Neural progenitor cell (in vitro differentiated cells): ENCODE measurements around a stretch of chr7.

DNA sequence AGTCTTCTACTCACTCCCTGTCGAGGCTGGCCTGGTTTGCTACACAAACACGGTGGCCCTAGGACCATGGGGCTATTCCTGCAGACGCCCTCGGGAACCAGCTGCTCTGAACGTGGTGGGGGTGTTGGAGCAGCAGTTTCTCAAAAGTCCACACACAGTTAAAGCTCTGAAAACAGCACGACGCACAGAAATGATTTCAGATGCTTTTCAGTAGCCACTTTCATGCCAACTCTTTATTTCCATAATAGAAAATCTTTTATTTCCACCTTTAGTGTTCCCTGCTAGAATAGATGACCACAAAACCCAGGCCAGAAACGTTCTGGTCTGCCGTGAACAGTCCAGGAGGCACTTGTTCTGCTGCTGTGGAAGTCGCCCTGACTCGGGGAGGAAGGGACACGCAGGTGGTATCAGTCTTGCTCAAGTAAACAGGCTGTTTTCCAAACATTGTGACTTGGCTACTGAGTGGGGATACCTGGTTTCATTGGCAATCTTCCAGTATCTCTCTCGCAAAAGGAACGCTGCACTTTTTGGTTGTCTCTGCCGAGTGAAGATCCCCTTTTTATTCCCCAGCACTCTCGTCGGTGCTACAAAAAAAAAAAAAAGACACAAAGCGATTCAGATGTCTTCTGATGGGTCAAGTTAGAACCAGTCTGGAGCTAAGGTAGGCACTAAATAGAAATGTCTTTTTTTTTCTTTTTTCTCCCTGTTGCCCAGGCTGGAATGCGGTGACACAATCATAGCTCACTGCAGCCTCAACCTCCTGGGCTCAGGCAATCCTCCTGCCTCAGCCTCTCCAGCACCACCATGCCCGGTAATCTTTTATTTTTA is 21.3 kb downstream of the GUSB start:
- RAMPAGE, long total RNA = no peak

DNA sequence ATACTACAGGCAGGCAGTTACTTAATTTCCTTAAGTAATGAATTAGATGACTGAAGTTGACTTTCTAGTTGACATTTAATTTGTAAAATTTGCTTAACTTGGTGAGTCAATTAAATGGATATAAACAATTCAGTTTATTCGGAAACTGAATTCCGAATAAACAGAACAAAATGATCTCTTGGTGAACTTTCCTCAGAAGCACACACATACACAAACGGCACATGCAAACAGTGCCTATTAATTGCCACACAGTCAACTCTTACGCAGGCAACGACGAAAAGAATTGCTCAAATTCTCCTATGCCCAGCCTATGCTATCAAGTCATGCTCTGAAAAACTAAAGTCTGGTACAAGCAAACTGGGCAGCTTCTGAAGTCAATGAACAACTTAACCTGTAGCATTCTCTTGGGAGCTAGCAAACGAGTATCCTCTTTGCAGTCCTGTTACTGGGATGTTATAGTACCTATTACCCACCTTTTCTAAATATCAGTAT is 38.9 kb upstream of the ASL start:
- RAMPAGE, long total RNA = no peak

GRCh38 chr7:66076232-66076766 is 680 bp downstream of the ASL start:
- RAMPAGE, long total RNA = no peak

DNA sequence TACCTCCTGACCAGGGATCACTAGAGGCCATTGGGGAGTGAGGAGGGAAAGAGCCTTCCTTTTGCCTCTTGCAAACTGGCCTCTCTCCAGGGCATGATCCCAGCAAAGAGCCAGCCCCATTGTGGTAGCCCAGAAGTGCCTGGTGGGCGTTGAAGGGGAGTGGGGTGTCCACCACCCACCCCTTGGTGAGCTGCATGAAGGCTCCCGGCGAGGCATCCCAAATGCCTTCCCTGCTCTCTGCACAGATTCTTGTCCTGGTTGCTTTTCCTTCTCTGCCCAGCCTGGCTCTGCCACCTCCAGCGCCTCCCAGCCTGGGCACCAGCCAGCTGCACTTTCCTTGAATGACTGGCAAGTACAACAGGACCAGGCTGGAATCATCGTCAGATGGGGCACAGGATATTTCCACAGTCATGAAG is 15.0 kb upstream of the TPST1 start:
- RAMPAGE, long total RNA = no peak

- RAMPAGE, long total RNA = no peak
Observed at GRCh38 chr7:66336325-66336807, 131.2 kb downstream of the TPST1 start.

DNA sequence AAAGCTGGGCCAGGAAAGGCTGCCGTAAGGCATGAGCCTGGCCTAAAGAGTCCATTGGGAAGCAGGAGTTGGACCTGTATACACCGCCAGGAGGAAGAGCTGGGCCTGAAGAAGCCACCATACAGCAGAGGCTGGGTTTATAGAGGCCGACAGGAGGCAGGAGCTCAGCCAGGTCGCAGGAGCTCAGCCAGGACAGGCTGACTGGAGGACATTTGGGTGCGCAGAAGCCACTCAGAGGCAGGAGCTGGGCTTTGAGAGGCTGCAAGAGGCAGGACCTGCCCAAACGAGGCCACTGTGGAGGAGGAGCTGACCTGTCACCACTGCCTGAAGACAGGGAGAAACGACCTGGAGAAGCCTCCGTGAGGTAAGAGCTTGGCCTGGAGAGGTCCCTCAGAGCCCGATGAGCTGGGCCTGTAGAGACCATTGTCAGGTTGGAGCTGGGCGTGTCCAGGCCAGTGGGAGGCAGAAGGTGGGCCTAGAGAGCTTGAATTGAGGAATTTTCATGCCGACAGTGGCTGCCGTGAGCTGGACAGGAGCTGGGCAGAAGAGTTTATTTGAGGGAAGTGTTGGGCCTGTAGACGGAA is 173.9 kb downstream of the TPST1 start:
- RAMPAGE, long total RNA = no peak

GRCh38 chr7:66493185-66494211 is 135.2 kb upstream of the KCTD7 start:
- RAMPAGE, long total RNA = no peak

GRCh38 chr7:66580375-66580819 is 48.3 kb upstream of the KCTD7 start:
- RAMPAGE, long total RNA = no peak

DNA sequence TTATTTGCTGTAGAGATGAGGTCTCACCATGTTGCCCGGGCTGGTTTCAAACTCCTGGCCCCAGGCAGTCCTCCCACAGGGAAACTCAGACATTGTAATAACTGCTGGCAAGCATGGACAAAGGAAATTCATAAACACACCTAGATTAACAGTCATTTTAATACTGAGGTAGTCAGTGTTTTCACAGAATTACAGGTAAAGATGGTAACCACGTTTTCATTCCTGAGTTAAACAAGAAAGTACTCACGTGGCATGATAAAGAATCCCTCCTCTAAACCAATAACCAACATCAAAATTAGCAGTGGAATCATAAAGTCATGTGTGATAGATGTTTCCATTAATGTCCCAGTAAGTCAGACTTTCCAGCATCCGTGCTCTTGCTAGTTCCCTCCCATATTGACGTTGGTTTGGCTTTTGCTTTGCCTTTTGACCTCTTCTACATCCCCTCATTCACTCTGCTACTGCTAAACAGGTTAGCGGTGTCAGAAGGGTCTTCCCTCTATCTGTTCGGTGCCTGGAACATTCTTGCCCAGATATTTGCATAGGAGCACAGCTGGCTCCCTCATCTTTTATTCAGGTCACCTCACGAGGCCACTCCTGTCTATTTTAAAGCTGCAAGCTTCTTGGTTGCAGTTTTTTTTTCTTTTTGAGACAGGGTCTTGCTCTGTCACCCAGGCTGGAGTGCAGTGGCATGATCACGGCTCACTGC is 50.2 kb downstream of the KCTD7 start:
- RAMPAGE, long total RNA = no peak

DNA sequence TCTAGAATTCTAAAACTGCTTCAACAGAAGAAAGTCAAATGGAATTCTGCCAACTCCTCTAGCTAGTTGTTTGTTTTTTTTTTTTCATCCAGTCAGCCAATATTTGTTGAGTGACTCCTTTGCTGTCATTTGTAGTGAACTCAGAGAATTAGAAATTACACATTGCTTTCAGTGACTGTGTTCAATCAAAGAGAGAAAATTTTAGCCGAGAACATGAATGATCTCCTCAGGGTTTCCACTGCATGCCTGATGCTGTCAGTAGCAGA is 32.4 kb downstream of the RABGEF1 start:
- RAMPAGE, long total RNA = no peak

- RAMPAGE, long total RNA = no peak
Observed at GRCh38 chr7:66888260-66888847, 32.7 kb upstream of the TMEM248 start.

GRCh38 chr7:66930250-66930835 is 9.3 kb downstream of the TMEM248 start:
- RAMPAGE, long total RNA = no peak

- RAMPAGE, long total RNA = no peak
Observed at GRCh38 chr7:66946542-66946976, 25.5 kb downstream of the TMEM248 start.

GRCh38 chr7:66948808-66949413 is 27.9 kb downstream of the TMEM248 start:
- RAMPAGE, long total RNA = no peak

- RAMPAGE, long total RNA = no peak
Observed at GRCh38 chr7:66952130-66952809, 31.2 kb downstream of the TMEM248 start.

- RAMPAGE, long total RNA = no peak
Observed at GRCh38 chr7:66953119-66953625, 32.1 kb downstream of the TMEM248 start.

GRCh38 chr7:67129000-67129688 is 132.5 kb downstream of the TYW1 start:
- RAMPAGE, long total RNA = no peak

GRCh38 chr7:67392963-67393363 is 116.2 kb downstream of the SPDYE21 start:
- RAMPAGE, long total RNA = no peak

GRCh38 chr7:68543181-68543696 is 1055.0 kb upstream of the AUTS2 start:
- RAMPAGE, long total RNA = no peak

- RAMPAGE, long total RNA = no peak
Observed at GRCh38 chr7:69597626-69597811, 756 bp upstream of the AUTS2 start.